A549 (cell line): Measurements from ENCODE around the genes WDR89, MTHFD1 and HSPA2.

GRCh38 chr14:61696753-61697421, 1.6 kb downstream of the HIF1A start:
- PRO-cap: no peak
CAGE:
- cytosol, long polyA plus RNA: no peak
- long polyA plus RNA: no peak
- nucleus, long polyA plus RNA: no peak

DNA sequence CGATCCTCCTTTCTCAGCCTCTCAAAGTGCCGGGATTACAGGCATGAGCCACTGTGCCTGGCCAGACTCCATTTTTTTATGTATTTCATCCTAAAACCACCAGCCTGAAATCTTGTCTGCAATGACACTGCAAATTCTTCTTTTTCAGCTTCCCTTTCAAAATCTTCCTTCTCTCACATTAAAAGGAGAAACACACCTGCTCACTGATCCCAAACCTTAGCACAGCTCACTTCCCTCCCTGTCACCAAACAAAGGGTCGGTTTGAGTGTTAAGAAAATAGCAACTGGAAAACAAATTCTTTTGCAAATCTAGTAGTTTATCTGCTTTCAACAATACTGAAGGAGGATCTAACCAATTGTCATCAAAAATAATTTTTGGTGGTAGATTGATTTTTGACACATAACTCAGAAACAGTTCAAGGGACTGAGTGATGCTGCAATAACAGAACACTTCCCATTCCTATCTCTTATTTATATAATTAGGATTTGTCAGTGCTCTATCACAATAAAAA, 62.4 kb downstream of the PPP2R5E start:
- PRO-cap: no peak
CAGE:
- cytosol, long polyA plus RNA: no peak
- long polyA plus RNA: no peak
- nucleus, long polyA plus RNA: no peak

DNA sequence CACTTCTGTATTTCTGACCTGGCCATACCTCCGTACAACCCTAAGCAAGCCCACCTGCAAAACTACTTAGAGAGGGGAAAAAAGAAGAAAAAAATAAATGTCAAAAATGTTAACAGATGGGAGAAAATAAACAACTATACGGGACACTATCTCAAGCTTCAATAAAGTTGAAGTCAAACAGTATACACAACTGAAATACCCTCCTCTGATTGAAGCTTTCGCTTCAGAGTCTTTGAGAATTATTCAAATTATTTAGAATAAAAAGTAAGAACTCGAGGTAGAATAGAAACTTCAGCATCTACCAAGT, 28.2 kb downstream of the PPP2R5E start:
- PRO-cap: no peak
CAGE:
- cytosol, long polyA plus RNA: no peak
- long polyA plus RNA: no peak
- nucleus, long polyA plus RNA: no peak

DNA sequence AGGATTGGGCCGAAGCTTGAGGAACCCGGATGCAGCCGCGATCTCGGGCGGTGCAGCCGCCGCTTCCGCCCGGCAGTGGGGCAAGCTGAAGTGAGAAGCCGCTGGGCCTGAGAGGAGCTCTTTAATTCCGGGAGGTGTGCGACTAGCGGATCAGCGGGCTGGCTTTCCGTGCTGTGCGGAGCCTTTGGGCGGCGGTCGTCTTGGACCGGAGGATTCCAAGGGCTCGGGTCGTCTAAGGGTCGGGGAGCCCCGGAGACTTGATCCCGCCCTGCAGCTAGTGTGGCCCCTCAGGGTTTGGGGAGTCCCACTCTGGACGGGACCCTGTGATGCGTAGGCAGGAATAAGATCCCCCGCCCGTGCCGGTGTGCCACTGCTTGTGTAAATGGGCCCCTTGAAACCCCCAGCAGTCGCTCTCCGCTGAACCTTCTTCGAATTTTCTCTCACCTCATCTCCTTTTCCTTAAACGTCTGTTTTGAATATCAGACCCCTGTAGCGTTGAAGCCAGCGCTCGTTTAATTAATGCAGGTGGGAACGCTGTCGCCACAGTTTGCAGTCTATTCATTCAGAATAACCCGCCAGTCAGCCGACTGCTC, 461 bp upstream of the PPP2R5E start:
- PRO-cap: bidirectional peak, plus-strand start at position 69 of the sequence, minus-strand start outside the sequence
CAGE:
- cytosol, long polyA plus RNA: no peak
- long polyA plus RNA: no peak
- nucleus, long polyA plus RNA: no peak

DNA sequence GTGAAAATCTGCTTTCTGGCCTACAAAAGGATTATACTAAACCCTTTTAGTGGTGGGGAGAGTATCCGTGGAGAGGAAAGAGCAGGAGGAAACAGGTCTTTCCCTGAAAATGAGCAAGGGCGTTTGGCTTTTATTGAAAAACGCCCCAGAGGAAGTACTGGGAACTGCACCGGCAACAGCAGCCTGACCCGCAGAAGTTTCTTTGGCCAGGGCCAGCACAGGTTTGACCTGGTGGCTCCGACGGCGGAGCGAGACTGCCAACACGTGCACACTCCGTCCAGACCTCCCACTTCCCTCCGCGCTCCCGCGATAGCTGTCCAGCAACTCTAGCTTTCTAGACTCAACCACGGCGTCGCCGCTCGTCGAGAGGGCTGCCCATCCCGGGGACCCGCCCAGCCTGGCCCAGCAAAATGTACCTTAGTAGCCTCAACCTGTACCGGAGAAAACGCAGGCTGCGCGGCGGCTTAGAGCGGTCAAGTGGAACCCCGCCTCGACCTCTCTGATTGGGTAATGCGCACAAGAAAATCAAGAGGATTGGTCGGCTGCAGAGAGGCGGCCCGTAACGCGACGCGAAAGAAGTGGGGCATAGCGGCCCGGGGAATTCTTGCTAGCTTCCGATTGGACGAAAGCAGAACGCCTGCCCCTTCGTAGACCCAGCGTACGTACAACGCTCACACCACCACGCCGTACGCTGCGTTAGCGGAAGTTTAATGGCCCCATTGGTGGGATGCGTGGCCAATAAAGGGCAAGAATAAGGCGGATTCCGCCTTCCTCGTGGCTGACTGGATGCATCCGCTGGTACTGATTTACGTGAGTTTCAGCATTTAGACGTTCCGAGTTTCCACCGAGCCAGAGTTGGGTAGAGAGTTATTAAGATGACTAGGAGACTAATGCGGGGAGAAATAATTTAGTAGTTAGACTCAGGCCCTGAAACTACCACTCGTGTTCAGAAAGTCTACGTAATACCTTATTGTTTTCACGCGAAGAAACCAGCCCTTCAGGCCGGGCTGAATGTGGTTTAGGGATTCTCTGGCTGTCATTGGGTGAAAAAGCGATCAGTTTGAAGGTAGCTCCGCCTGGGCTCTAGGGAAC, at the start of gene WDR89:
Gene WDR89, minus strand, starts transcription at position 484 of the 1,092 bp plus-strand sequence.
- PRO-cap: bidirectional peak, plus-strand start at position 205 of the sequence, minus-strand start at position 105 of the sequence; bidirectional peak, plus-strand start at position 754 of the sequence, minus-strand start at position 419 of the sequence
CAGE:
- cytosol, long polyA plus RNA: no peak
- long polyA plus RNA: start-site peak on the minus strand centred at position 117 of the sequence, 85 bp wide, 54 and 39 reads in 2 replicates; start-site peak on the minus strand centred at position 445 of the sequence, 23 bp wide, 180 and 146 reads in 2 replicates
- nucleus, long polyA plus RNA: no peak

- PRO-cap: no peak
CAGE:
- cytosol, long polyA plus RNA: no peak
- long polyA plus RNA: no peak
- nucleus, long polyA plus RNA: no peak
These were observed 31.4 kb downstream of the SYNE2 start for GRCh38 chr14:63884197-63884688.

DNA sequence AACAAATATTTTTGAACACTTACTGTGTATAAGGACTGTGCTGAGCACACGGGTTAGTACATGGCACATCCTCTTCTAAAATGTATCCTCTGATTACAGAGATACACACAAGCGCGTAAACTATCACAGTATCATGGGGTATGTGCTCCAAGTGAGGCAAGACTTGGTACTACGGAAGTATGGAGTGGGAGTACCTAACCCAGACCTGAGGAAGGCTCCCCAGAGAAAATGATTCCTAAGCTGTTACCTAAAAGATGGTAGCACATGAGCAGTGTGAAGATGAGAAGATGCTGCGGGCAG, 67.2 kb downstream of the SYNE2 start:
- PRO-cap: no peak
CAGE:
- cytosol, long polyA plus RNA: no peak
- long polyA plus RNA: no peak
- nucleus, long polyA plus RNA: no peak

GRCh38 chr14:64218189-64219056, 75.7 kb downstream of the ESR2 start:
- PRO-cap: no peak
CAGE:
- cytosol, long polyA plus RNA: no peak
- long polyA plus RNA: no peak
- nucleus, long polyA plus RNA: no peak

- PRO-cap: bidirectional peak, plus-strand start at chr14:64388353, minus-strand start at chr14:64387939
CAGE:
- cytosol, long polyA plus RNA: start-site peak on the plus strand at chr14:64388284-64388390, 8,326 and 15,217 reads in 2 replicates
- long polyA plus RNA: start-site peak on the plus strand at chr14:64388306-64388375, 3,868 and 3,039 reads in 2 replicates
- nucleus, long polyA plus RNA: start-site peak on the plus strand at chr14:64388300-64388407, 15,880 and 5,292 reads in 2 replicates
These were observed at the start of gene MTHFD1 for GRCh38 chr14:64387755-64388489. TSS of gene MTHFD1 (plus strand) at chr14:64388353.

DNA sequence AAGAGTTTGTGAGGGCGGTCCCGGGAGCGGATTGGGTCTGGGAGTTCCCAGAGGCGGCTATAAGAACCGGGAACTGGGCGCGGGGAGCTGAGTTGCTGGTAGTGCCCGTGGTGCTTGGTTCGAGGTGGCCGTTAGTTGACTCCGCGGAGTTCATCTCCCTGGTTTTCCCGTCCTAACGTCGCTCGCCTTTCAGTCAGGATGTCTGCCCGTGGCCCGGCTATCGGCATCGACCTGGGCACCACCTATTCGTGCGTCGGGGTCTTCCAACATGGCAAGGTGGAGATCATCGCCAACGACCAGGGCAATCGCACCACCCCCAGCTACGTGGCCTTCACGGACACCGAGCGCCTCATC, at the start of gene HSPA2:
Gene HSPA2, plus strand, starts transcription at position 90 of the 354 bp plus-strand sequence.
- PRO-cap: no peak
CAGE:
- cytosol, long polyA plus RNA: no peak
- long polyA plus RNA: no peak
- nucleus, long polyA plus RNA: no peak

GRCh38 chr14:64702951-64703588, 1.2 kb upstream of the PLEKHG3 start:
- PRO-cap: no peak
CAGE:
- cytosol, long polyA plus RNA: no peak
- long polyA plus RNA: no peak
- nucleus, long polyA plus RNA: no peak

DNA sequence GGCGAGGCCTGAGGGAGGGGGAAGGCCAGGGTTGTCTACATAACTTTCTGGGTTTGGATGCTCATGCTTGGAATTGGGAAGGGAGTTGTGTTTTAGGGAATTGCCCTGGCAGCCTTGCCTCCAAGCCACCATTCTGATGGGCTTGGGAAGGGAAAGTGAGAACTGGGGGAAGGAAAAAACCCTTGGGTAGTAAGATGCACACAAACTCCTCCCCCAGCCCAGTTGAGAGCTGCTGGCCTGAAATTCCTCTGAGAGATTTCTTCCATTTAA, 13.0 kb downstream of the PLEKHG3 start:
- PRO-cap: no peak
CAGE:
- cytosol, long polyA plus RNA: no peak
- long polyA plus RNA: no peak
- nucleus, long polyA plus RNA: no peak

GRCh38 chr14:64730441-64731346, 26.5 kb downstream of the PLEKHG3 start:
- PRO-cap: no peak
CAGE:
- cytosol, long polyA plus RNA: no peak
- long polyA plus RNA: no peak
- nucleus, long polyA plus RNA: no peak

GRCh38 chr14:64822875-64823773, 56.6 kb downstream of the SPTB start:
- PRO-cap: no peak
CAGE:
- cytosol, long polyA plus RNA: no peak
- long polyA plus RNA: no peak
- nucleus, long polyA plus RNA: no peak

DNA sequence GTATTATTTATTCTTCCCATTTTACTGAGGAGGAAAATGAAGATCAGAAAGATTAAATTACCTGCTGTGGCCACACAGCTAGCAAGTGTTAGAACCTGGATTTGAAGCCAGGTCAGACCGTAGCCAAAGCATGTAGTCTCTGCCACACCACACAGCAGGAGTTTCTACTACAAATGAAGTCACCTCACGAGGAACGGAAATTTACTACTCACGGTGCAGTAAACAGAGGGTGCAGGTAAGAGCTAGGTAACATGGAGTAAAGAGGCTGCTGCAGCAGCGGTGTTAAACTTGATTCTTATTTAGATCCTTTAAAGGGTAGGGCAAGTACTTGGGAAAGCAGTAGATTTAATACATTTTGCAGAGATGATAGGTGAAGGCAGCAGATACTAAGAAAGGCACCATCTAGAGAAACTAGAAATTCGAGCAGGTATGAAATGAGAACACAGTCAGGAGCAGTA, 21.7 kb downstream of the SPTB start:
- PRO-cap: no peak
CAGE:
- cytosol, long polyA plus RNA: no peak
- long polyA plus RNA: no peak
- nucleus, long polyA plus RNA: no peak

DNA sequence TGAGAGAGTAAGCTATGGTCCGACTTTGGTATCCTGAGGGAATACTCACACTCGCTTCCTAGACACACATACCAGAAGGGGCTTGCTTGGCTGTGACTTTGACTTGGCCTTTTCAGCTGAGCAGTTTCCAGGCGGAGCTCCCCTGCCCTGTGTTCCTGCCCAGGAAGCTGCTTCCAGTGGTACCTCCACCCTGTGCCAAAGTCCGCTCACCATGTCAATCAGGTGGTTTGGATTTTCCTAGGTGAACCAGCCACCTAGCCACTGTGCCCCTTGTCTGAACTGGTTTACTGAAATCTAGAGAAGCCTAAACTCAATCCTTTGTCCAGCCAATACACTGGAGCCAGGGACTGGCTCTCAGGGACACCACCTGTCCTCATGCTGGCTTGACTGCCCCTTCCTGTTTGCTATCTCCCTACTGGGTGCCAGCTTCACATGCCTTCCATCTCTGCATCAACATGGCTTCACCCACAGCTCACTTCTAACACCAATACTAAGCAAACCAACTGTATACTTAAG, 28.6 kb downstream of the MAX start:
- PRO-cap: no peak
CAGE:
- cytosol, long polyA plus RNA: no peak
- long polyA plus RNA: no peak
- nucleus, long polyA plus RNA: no peak

GRCh38 chr14:65104882-65105188, 2.5 kb upstream of the MAX start:
- PRO-cap: no peak
CAGE:
- cytosol, long polyA plus RNA: no peak
- long polyA plus RNA: no peak
- nucleus, long polyA plus RNA: no peak

DNA sequence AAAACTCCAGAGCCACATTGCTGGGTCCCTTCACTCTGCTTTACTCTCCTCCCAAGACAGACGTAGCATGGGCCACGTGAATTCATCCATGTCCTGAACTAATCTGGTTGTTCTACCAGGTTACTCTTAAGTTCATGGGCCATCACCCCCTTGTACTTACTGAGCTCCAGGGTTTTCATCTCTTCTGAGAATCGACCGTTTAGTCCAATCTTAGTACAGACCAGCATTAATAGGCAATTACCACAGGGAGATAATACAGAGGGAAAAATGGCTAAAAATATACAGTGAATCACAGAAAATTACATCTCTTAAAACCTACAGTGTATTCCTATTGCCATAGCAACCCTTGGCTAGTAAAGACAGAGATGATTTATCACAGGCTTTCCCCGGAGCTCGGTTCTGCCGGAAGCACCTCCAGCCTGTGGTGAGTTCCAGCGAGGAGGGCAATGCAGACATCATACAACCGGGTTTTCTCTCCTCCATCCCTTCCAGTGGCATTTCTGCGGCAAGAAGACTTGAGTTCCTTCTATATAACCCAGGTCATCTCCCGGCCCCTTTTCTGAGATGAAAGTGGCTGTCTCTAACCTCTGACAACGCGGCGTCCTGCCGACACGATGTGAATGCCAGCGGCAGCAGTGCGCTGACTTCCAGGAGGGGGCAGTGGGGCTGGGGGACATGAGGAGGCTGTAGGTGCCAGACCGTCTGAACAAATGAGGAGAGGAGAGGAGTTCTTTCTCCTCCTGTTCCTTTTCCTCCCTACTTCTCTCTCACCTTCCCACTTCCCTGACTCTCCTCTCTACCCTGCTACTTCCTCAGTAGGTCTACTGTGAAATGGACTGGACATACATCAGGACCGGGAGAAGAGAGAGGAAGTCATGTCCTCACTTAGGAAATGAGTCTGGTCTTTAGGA, 68.4 kb upstream of the MAX start:
- PRO-cap: no peak
CAGE:
- cytosol, long polyA plus RNA: no peak
- long polyA plus RNA: no peak
- nucleus, long polyA plus RNA: start-site peak on the plus strand centred at position 418 of the sequence, 81 bp wide, 10 and 12 reads in 2 replicates

DNA sequence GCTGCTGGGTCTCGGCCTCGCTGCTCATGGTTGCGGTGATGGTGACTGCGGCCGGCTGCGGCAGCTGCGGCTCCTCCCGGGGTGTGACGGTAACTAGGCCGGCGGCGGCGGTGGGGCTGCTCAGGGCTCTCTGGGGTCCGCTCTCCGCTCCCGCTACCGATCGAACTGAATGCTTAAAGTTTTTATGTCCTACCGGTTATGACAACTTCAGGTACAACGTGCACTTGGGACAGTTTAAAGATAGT, 472.5 kb upstream of the CCDC196 start:
- PRO-cap: unidirectional peak, minus-strand start at position 168 of the sequence
CAGE:
- cytosol, long polyA plus RNA: no peak
- long polyA plus RNA: no peak
- nucleus, long polyA plus RNA: no peak

- PRO-cap: no peak
CAGE:
- cytosol, long polyA plus RNA: no peak
- long polyA plus RNA: no peak
- nucleus, long polyA plus RNA: no peak
These were observed 80.3 kb downstream of the GPHN start for GRCh38 chr14:66587844-66588966.